ENCODE measurements around a stretch of chr13.

- RRBS: no CpG with 5 or more reads among the region's 7 CpGs
CAGE:
- cytosol, long polyA plus RNA: no peak
- long polyA plus RNA: no peak
- nucleus, long polyA plus RNA: no peak
Measured at GRCh38 chr13:18946749-18947167, 234.9 kb downstream of the TUBA3C start.

- RRBS: no CpG with 5 or more reads among the region's 10 CpGs
CAGE:
- cytosol, long polyA plus RNA: no peak
- long polyA plus RNA: no peak
- nucleus, long polyA plus RNA: no peak
Measured at GRCh38 chr13:19646777-19647280, 13.4 kb downstream of the MPHOSPH8 start.

DNA sequence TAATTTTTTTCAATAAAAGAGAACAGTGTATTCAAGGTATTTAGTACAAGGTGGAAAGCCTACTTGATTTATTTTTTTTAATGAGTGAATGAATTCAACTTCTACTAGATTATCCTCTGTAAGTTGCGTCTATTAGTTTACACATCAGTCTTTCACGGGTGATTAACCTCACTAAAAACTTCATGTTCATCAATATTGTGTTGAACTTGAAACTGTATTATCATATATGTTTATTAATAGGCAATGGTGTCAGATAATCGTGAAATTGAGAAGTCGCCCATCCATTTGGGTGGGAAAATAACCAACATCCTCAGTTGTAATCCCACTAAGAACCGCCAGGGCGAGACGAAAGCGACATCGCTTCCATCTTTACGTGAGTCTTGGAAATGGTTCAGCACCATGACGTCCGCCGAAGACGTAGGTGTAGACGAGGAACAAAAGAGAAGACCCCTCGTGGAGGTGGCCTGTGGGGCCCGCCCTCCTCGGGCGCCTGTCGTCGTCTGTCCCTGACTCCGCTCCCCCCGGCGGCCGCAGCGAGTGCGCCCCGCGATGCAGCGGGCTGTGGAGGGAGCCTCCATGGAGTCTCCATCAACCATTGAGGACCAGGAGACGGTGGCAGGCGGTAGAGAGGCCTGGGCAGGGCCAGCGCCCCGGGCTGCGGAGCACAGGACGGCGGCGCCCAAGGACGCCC, 1.3 kb upstream of the ZMYM2 start:
- RRBS: 1% methylated on average over 6 of the region's 39 CpGs
CAGE:
- cytosol, long polyA plus RNA: start-site peak on the plus strand centred at position 332 of the sequence, 89 bp wide, 17 reads
- long polyA plus RNA: start-site peak on the plus strand centred at position 348 of the sequence, 71 bp wide, 27 and 22 reads in 2 replicates
- nucleus, long polyA plus RNA: start-site peak on the plus strand centred at position 338 of the sequence, 111 bp wide, 51 reads

- RRBS: no CpG with 5 or more reads among the region's 13 CpGs
CAGE:
- cytosol, long polyA plus RNA: no peak
- long polyA plus RNA: no peak
- nucleus, long polyA plus RNA: no peak
Measured at GRCh38 chr13:20511855-20512782, 13.5 kb downstream of the CRYL1 start.

DNA sequence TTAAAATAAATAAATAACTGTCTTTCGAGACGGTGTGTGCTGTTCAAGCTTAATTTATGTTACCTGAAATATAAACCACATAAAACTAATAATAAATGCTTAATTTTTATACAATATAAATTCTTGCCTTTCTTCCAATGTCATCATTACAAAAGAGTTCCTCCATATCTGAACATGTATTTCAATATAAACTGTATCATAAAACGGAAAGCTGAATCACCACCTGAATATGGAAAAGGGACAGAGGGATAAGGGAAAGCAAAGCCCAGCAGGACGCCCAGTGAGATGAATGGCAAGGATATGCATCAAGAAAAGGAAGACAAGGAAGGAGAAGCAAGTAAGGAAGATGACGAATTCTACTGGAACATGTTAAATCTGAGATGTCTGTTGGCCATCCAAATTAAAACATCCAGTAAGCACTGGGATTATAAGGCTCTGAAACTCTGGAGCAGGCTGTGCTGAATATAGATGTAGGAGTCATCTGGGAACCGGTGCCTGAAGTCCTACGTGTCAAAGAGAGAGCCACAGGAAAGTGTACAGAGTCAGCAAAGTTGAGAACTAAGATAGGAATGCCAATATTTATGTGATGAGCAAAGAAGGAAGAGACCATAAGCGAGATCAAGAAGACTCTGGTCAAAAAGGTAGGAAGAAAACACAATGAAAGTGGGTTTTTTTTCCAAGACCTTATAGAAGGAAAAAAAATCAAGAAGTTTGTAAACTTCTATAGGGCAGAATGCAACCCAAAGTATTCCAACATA, 50.9 kb upstream of the EEF1AKMT1 start:
- RRBS: no CpG with 5 or more reads among the region's 8 CpGs
CAGE:
- cytosol, long polyA plus RNA: no peak
- long polyA plus RNA: no peak
- nucleus, long polyA plus RNA: no peak

DNA sequence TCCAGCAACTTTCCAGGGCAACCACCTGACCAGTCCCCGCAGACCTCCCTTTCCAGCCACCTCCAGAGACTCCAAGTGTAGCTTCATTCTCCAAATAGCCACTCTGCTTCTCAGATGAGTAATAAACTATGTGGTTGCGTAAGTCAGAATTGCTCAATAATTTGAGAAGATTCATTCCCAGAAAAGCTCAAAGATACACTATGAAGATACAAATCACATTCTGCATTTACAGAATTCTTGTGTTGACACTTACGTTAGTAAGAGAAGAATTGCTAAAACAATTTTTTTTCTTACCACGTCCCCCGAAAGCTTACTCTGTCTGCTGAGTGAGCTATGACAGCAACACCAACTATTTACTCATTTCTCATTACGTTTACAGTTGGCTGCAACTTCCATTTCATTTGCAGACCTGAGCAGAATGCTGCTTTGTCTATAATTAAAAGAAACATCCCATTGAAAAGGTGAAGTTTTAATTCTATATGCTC, 8.3 kb upstream of the LATS2 start:
- RRBS: no CpG with 5 or more reads among the region's 6 CpGs
CAGE:
- cytosol, long polyA plus RNA: no peak
- long polyA plus RNA: no peak
- nucleus, long polyA plus RNA: no peak

GRCh38 chr13:21310502-21310954, 134.1 kb downstream of the MRPL57 start:
- RRBS: no CpG with 5 or more reads among the region's 6 CpGs
CAGE:
- cytosol, long polyA plus RNA: no peak
- long polyA plus RNA: no peak
- nucleus, long polyA plus RNA: no peak

DNA sequence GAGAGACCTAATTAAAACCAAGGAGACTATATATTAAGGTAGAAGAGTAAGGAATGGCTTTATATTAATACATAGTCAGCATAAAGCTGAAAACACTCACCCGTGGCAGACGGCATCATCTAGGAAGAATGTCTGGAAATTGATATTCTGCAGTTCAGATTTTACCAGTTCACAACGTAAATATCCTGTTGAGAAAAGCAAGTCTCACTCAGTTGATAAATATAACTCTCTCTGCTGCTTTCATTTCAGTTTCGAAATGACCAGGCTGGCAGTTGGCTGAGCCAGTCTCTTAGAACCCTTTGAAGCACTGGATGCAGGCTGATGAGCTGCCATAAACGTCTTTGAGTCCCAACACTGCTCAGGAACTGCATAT, 128.6 kb downstream of the ZDHHC20 start:
- RRBS: no CpG with 5 or more reads among the region's 5 CpGs
CAGE:
- cytosol, long polyA plus RNA: no peak
- long polyA plus RNA: no peak
- nucleus, long polyA plus RNA: no peak

DNA sequence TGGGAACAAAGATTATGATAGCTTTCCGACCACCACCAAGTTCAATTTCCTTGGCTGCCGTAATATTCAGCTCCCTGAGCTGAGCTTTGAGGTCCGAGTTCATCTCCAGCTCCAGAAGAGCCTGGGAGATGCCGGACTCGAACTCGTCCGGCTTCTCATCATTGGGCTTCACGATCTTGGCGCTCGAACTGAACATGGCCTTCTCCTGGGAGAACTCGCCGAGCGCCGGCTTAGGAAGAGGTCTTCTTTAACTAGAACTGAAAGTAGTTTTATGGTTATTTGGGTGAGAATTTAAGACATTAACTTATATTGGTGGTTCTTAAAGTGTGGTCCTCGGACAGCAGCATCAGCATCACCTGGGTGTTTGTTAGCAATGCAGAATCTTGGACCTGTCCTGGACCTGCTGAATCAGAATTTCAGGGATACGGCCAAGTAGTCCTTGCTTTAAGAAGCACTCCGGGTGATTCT, 24.9 kb upstream of the MICU2 start:
- RRBS: no CpG with 5 or more reads among the region's 17 CpGs
CAGE:
- cytosol, long polyA plus RNA: no peak
- long polyA plus RNA: no peak
- nucleus, long polyA plus RNA: no peak

DNA sequence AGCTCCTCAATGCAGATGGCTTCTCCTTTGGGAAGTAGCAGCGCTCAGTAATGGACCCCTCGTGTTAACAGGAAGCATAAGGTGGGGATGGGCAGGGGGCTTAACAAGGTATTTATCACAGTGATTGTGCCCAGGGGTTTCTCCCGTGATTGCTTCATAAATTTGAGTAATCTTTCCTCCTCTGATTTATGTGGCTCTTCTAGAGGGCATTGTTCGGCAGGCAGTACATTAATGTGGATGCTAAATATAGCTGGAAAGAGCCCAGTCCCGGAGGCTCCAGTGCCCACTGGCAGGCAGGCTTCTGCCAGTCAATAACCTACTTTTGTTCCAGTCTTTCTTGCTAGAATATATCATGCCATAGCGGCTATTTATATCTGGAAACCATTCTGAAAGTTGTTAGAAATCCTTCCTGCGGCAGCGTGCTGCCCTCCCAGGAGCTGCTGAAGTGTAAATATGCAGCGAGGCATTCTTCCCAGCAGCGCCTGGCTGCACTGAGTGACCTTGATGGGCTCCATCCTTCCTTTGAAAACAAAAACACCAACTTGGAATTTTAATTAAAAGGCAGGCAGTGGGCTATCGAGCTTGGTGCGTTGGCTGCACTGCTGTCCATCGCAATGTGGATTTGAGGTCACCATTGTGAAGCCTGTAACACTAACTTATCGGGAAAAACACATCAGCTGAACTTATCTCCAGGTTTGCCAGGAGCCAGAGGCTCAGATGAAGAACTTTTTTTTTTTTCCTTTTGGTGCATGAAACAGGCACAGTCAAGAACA, 65.1 kb downstream of the FGF9 start:
- RRBS: no CpG with 5 or more reads among the region's 14 CpGs
CAGE:
- cytosol, long polyA plus RNA: no peak
- long polyA plus RNA: no peak
- nucleus, long polyA plus RNA: no peak

DNA sequence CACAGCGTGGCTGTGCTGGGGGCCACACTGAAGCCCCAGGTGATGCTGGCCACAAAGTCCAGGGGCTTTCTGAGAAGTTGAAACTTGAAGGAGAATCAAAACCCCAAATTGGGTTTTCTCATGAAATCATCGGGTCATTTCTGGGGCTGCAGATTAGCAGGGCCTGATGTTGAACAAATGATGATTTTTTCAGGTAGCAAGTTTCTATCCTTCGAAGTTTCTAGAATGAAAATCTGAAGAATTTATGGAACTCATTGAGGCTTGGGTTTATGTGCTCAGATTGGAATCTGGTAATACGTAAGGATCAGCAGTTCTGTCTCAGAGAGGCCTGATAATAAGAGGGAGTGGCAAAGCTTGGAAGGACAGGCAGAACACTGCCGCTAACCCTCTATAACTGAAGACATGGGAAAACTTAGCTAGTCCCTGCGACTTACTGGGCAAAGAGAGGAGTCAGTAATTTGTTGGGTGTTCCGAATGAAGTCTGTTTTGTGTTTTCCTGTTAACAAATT, 223.7 kb downstream of the FGF9 start:
- RRBS: no CpG with 5 or more reads among the region's 7 CpGs
CAGE:
- cytosol, long polyA plus RNA: no peak
- long polyA plus RNA: no peak
- nucleus, long polyA plus RNA: no peak

DNA sequence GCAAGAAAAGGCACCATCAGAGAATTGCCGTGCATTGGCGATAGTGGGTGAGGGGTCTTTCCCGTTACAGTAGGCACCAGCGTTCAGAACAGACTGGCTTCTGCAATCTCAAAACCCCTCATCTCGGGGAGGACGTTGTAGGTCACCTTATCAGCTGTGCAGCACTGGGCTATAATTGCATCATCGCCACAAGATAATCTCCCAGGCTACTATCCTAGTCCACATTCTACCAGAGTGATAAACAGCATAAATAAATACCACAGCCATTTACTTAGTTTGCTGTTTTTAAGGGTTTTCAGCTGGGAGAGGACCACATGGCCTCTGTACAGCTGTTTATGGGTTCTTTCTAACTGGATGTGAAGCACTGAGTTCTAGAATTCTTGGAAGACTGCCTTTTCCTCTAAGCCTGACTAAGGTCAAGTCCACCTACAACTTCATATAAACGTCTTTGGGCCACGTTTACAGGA, 752.7 kb upstream of the SGCG start:
- RRBS: no CpG with 5 or more reads among the region's 9 CpGs
CAGE:
- cytosol, long polyA plus RNA: no peak
- long polyA plus RNA: no peak
- nucleus, long polyA plus RNA: no peak

DNA sequence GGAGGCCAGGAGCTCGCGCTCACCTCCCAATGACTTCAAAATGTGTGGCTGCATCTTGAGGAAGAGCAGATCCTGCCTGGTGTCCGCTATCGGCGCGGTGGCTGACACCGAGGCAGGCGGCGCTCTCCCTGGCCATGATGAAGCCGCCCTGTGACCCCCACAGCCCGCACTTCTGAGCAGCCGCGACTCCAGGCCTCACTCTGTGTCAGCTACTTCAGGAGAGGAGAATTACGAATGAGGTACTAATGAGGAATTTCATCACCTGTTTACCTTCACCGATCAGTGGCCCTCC, 444.3 kb upstream of the SGCG start:
- RRBS: no CpG with 5 or more reads among the region's 15 CpGs
CAGE:
- cytosol, long polyA plus RNA: no peak
- long polyA plus RNA: no peak
- nucleus, long polyA plus RNA: no peak

DNA sequence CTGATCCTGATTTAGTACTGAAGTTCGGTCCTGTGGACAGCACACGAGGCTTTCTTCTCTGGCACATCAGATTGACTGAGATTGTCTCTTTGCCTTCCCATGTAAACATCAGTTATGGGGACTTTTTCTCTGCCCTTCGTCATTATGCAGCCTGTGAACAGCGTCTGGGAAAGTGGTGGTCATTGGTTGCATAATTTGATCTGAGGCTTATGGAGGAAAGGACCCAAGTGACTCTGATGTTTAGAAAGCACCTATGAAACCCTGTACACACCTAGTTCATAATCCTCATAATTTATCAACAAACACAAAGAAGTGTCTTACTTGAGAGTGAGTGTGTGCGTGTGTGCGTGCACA, 264.5 kb upstream of the SGCG start:
- RRBS: no CpG with 5 or more reads among the region's 6 CpGs
CAGE:
- cytosol, long polyA plus RNA: no peak
- long polyA plus RNA: no peak
- nucleus, long polyA plus RNA: no peak

DNA sequence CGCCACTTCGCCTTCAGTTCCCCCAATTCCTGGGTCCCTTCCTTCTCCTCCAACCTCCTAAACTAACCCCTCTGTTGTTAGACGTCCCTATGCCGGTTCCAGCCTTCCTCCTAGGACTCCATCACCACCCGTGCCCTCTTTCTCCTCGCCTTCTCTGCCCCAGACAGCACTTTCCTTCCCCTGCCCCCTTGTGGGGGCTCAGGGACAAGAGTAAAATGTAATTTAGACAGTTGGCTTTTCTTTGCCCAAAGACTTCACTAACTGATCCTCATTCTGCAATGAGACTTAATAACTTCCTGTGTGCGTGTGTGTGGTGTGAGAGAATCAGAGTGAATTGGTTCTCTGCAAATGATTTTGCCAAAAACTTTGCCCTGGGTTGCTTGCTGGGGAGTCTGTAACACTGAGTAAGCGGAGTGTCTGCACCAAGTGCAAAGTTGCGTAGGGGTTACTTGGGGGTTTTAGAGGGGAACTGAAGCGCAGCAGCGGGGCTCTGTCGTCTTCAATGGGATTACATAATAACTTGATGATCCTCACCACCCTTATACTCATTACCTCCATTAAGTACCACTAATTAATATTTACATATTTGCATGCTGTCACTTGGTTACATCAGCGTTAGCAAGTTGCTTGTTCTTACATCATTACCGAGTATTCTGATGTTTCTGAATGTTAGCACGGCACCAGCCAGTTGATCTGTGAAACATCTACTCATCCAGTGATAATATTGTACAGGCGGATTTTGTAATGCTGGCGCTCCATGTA, 19.9 kb upstream of the SGCG start:
- RRBS: no CpG with 5 or more reads among the region's 17 CpGs
CAGE:
- cytosol, long polyA plus RNA: no peak
- long polyA plus RNA: no peak
- nucleus, long polyA plus RNA: no peak

DNA sequence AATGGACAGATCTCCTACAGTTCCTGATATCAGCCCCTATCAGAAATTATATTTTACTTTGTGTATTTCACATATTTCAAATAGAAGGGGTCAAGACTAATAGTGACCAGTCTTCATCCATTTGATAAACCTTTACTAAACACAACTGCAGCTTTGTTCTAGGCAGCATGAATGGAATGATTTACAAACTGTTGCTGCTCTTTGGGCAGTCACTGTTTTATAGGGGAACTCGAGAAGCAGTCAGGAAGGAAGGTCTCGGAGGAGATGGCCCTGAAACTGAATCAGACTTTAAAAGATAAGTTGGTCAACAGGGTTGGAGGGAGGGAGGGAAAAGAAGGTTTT, 37.2 kb upstream of the SACS start:
- RRBS: no CpG with 5 or more reads among the region's 2 CpGs
CAGE:
- cytosol, long polyA plus RNA: no peak
- long polyA plus RNA: no peak
- nucleus, long polyA plus RNA: no peak

GRCh38 chr13:23728621-23729422, 158.6 kb downstream of the TNFRSF19 start:
- RRBS: no CpG with 5 or more reads among the region's 8 CpGs
CAGE:
- cytosol, long polyA plus RNA: no peak
- long polyA plus RNA: no peak
- nucleus, long polyA plus RNA: no peak

- RRBS: no CpG with 5 or more reads among the region's 10 CpGs
CAGE:
- cytosol, long polyA plus RNA: no peak
- long polyA plus RNA: no peak
- nucleus, long polyA plus RNA: no peak
Measured at GRCh38 chr13:23954395-23954628, 65.1 kb upstream of the MIPEP start.

- RRBS: no CpG with 5 or more reads among the region's 37 CpGs
CAGE:
- cytosol, long polyA plus RNA: no peak
- long polyA plus RNA: no peak
- nucleus, long polyA plus RNA: no peak
Measured at GRCh38 chr13:23979180-23980046, 90.2 kb upstream of the MIPEP start.

GRCh38 chr13:24050140-24050593, 110.4 kb upstream of the SPATA13 start:
- RRBS: no CpG with 5 or more reads among the region's 5 CpGs
CAGE:
- cytosol, long polyA plus RNA: no peak
- long polyA plus RNA: no peak
- nucleus, long polyA plus RNA: no peak